Measurements from ENCODE around the genes FLOT1 and MUCL3.

DNA sequence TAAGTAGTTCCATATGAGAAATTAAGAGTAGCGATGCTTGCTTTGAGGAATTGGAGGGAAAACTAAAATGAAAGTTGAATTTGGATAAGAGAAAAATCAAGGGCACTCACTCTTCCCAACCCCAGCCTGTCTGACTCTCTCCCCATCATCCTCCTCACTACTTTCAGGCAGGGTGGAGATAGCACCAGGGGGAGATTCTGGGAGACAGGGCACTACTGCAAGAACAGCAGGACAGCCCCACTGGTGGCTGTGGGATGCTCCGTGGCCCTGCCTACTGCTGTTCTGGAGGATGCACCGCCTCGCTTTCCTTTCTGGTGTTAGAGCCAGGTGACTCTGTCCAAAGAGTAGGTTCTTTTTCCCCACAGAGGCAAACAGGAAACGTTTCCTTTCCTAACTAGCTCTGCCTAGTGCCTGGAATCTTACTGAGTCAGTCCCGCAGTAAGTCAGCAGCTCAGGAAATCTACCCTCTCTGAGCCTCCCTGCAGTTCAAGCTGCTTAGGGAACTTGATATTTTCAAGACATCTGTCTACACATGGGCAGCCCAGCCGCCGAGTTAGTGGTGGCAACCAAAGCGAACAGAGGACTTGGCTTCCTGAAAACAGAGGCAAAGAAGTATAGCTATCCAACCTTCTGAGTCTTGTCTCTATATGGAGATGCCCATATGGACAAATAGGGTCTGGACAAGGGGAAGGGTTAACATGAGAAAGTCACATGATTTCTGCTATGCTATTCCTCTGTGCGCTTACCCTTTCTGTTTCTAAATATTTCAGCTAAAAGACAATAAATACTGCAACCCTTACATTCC, 11.4 kb downstream of the HLA-E start:
- RRBS: no CpG with 5 or more reads among the region's 10 CpGs

DNA sequence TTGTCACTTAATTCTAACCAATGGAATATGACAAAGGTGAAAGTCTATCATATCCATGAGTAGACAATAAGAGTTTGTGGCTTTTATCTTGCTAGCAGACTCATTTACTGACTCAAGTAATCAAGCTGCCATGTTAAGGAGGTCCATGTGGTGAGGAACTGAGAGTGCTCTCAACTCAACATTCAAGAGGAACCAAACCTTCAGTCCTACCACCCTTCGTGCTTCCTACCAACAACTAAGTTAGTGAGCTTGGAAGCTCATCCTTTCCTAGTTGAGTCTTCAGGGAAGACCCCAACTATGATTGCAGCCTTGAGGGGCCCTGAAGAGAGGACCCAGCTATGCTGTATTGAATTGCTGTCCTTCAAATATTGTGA, 19.2 kb downstream of the HLA-E start:
- RRBS: no CpG with 5 or more reads among the region's 1 CpG

- RRBS: no CpG with 5 or more reads among the region's 11 CpGs
Observed at GRCh38 chr6:30625269-30626228, 1.1 kb upstream of the ATAT1 start.

DNA sequence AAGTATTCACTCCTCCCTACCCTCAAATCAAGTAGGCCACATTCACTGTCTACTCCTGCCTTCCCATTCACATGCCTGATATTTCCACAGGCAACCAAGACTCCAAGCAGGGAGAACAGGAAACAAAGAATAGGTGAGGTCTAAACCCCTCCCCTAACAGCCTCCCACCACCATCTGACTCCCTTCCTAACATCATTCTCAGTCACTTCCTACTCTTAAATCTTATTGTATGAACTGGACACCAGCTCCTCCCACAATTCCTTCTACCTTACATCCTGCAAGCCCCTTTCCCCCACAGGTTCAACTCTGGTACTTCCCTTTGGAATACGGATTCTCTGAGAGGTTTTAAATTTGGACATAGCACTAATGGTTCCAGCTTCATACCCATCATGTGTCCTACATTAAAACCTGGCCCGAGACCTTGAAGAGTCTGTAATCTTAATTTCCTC, 932 bp upstream of the C6orf136 start:
- RRBS: no CpG with 5 or more reads among the region's 2 CpGs

- RRBS: no CpG with 5 or more reads among the region's 9 CpGs
Observed at GRCh38 chr6:30658959-30659346, 12.0 kb downstream of the C6orf136 start.

GRCh38 chr6:30670771-30671395, 1.9 kb downstream of the DHX16 start:
- RRBS: no CpG with 5 or more reads among the region's 22 CpGs

DNA sequence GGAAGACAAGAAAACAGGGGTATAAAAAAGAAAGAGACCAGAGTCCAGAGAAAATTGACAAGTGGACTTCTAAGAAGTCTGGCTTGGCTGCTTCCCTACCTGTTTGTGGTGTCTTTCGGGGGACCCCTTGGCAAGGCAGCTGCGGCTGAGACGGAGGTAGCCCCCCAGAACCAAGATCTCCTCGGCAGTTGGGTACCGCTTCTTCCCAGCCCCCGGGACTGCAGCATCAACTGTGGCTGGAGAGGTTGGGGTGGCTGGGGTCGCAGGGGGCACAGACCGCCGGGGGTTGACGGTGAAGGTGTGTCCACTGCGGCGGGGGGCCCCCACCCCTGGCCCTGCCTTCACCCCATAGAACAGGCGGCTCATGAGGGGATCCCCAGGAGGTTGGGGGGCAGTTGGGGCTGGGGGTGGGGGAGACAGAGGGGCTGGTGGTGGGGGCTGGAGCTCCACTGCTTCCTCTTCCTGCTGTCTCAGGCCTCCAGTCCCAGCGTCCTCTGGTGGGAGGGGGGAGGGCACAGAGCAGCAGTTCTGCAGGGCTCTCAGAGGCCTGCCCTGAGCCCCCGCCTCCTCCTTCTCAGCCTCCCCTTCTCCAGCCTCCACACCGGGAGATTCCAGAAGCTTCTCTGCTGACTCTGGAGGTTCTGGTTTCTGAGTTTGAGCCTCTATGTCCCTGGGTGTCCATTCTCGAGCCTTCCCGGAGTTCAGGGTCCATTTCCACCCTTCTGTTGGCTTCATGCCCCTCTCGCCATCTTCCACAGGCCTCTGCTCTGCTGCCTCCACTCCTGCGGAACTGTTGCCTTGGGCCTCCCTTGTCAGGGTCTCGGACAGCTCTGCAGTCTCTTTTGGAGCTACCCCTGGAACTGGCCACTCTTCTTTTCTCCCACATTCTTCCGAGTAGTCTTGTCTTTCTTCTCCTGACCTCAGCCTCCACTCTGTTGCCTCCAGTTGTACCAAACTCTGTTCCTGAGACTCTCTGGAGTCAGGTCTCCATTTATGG, 1.8 kb downstream of the PPP1R18 start:
- RRBS: 26% methylated on average over 7 of the region's 22 CpGs

DNA sequence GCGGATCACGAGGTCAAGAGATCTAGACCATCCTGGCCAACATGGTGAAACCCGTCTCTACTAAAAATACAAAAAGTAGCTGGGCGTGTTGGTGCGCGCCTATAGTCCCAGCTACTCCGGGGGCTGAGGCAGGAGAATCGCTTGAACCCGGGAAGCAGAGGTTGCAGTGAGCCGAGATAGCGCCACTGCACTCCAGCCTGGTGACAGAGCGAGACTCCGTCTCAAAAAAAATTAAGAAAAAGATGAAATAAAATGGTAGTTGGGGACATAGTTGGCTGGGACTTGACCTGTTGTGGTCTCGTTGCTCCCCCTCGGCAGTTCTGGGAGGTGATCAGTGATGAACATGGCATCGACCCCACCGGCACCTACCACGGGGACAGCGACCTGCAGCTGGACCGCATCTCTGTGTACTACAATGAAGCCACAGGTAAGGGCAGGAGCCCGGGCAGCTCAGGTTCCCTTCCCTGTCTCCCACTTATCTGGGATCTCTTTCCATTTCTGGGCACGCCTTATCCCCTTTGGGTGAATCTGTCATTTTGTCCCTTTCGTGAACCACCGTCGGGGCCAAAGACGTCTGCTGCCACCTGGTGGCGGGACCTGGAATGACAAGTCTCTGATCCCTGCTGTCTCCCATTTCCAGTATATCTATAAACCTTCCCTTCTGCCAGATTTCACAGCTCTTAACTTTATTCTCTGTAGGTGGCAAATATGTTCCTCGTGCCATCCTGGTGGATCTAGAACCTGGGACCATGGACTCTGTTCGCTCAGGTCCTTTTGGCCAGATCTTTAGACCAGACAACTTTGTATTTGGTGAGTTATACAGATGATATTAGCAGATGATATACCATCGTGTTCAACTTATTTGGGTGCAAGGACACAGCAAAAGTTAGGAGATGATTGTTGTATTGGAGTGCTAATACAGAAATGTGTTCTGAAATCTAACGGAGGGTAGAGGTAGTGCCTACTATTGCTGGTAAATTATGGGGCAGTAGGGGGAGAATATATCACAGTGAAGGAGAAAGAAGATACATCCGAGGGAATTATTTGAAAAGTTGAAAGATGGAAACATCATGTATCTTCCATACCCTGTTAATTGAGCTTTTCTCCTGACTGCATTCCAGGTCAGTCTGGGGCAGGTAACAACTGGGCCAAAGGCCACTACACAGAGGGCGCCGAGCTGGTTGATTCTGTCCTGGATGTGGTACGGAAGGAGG, 2.5 kb downstream of the TUBB start:
- RRBS: 1% methylated on average over 4 of the region's 35 CpGs

GRCh38 chr6:30741400-30742024, 975 bp downstream of the FLOT1 start:
- RRBS: no CpG with 5 or more reads among the region's 6 CpGs

- RRBS: 1% methylated on average over 6 of the region's 46 CpGs
Observed at GRCh38 chr6:30742025-30742753, at the start of gene FLOT1. TSS of gene FLOT1 (minus strand) at chr6:30742687.

DNA sequence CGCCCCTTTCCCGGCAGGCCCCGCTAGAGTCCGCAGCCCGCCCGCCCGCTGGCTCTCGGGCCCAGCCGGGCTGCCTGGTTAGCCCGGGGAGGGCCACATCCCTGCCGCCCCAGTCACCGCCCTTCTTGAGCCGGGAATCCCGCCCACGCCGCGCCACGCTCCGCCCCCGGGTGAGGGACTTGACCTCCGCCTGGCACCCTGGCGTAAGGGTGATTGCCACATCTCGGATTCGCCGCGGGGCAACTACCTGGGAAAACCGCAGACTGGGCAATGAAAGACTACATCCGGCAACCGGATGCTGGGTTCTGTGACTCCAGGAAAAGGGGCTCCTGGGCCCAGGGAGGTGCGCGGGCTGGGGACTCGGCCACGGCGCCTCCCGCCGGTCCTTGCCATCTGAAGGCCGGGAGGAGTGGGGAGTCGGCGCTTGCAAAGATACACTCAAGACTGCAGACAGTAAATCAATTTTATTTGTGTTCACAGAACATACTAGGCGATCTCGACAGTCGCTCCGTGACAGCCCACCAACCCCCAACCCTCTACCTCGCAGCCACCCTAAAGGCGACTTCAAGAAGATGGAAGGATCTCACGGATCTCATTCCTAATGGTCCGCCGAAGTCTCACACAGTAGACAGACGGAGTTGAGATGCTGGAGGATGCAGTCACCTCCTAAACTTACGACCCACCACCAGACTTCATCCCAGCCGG, 419 bp upstream of the FLOT1 start:
- RRBS: 2% methylated on average over 27 of the region's 51 CpGs

- RRBS: no CpG with 5 or more reads among the region's 9 CpGs
Observed at GRCh38 chr6:30764051-30764701, 19.8 kb upstream of the IER3 start.

DNA sequence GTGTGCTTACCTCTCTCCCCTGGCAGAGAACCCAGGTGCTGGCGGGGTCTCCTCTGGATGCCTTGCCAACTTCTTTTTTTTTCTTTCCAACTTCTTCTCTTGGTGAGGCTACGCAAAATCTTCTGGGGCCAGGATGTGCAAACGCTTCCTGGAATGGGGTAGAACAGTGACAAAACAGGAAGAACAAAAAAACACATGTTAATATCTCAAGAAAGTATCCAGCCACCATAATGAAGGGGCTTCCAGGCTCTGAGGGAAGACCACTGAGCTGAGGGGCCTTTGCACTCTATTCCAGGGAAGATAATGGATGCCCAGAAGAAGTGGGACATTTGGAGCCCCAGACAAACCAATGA, 53.8 kb upstream of the DDR1 start:
- RRBS: no CpG with 5 or more reads among the region's 3 CpGs

DNA sequence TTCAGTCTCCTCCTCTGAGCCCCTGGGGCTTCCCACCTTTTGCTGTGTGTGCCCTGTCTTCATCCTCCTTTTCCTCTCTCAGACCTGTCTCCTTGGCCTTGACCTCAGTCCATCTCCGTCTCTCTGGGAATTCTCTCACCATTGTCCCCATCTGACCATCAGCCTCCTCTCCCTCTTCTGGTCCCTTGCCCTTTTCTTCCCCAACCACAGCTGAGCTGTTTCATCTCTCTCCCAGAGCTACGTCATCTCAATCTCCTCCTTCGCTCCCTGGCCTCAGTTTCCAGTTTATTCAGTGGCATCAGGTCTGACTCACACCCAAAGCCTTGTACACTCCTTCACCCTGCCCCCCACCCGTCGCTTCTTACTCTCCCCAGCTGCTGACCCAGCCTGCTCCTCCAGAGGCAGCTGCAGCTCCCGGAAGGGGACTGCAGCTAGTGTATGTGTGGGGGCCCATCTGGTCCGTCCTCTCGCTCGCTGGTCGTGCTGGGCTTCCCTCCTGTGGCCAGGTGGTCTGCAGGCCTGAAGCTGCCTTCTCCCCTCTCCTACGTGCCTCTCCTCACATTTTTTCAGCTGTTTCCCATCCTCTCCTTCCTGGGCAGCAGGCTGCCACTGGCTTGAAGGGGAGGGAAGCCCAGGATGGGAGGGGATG, 2.5 kb upstream of the DDR1 start:
- RRBS: no CpG with 5 or more reads among the region's 11 CpGs

DNA sequence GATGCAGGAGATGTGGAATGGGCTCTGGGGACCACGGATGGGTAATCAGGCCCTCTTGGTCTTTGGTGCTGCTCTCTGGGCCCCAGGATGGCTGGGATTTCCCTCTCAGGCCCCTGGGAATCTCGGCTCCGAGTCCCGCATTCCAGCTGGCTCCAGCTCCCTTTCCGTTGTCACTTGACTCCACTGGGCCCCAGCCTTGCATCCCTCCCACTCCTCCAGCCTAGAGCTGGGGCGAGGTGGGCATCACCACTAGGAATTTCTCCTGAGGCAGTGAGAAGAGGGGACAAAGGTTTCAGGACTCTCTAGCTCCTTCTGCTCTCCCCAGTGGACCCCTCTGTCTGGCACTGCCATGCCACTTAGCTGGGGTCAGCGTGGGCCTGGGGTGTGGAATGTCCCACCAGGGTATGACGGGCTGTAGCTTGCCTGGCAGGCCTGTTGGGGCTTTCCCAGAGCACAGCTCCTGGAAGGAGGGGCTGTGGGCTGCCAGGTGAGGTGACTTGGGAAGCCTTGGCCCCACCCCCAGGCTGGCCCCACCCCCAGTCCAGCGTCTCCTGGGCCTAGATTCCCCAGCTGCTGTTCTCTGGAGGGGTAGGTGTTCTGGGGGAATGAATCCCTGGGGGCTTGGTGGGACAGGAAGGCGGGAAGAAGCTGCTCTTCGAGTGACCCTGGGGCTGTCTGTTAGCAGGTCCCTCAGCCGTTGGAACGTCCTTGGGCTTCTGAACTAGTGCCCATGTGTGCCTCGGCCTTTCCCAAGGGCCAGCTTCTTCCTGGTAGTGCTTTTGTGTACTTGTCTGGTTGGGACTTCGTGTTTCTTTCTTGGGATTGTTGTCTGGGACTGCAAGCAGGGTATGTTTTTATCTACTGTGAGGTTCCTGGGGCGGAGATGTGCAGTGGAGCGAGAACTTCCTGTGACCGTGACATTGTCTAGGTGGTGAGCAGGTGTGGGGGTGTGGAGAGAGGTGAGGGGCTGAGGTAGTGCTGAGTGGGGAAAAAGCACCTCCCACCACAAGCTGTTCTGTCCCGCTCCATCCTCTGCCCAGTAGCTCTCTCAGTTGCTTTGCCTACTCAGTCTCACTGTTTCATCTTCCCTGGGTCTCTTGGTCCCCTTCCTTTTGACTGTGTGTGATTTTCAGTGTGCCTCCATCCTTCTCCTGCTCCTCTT, 1.5 kb upstream of the DDR1 start:
- RRBS: no CpG with 5 or more reads among the region's 19 CpGs

DNA sequence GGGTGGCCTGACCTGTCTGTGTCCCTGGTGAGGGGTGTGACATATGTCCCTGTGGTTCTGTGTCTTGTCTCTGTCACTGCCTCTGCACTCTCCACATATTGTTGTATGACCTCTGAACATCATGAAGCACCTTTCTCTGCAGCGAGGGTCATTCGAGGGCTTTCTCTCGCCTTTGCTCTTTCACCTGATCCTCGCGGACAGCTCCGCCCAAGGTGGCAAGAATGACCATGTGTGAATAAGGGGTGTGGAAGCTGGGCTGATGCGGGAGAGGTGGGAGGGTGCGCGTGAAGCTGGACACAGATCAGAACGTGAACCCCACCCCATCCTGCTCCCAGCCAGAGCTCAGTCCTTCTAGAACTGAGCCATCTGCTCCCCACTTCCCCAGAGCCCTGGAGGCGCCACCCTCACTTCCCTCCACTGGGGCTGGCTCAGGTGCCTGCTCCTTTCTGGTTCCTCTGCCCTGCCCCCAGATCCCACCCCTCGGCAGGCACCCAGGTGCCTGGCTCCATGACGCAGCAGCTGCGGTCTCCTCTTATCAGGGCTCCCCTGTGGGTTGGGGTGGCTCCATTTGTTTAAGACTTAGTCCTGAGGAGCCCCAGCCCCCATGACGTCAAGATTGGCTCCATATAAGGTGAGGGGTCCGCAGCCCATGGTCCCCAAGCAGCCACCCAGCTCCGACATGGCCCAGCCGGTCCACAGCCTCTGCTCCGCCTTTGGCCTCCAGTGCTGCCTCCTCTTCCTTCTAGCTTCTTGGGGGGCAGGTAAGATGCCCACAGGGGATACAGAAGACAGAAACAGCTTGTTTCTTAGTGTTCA, at the start of gene MUCL3:
MUCL3 (plus strand) TSS at position 653 of the 816 bp plus-strand sequence.
- RRBS: no CpG with 5 or more reads among the region's 19 CpGs

DNA sequence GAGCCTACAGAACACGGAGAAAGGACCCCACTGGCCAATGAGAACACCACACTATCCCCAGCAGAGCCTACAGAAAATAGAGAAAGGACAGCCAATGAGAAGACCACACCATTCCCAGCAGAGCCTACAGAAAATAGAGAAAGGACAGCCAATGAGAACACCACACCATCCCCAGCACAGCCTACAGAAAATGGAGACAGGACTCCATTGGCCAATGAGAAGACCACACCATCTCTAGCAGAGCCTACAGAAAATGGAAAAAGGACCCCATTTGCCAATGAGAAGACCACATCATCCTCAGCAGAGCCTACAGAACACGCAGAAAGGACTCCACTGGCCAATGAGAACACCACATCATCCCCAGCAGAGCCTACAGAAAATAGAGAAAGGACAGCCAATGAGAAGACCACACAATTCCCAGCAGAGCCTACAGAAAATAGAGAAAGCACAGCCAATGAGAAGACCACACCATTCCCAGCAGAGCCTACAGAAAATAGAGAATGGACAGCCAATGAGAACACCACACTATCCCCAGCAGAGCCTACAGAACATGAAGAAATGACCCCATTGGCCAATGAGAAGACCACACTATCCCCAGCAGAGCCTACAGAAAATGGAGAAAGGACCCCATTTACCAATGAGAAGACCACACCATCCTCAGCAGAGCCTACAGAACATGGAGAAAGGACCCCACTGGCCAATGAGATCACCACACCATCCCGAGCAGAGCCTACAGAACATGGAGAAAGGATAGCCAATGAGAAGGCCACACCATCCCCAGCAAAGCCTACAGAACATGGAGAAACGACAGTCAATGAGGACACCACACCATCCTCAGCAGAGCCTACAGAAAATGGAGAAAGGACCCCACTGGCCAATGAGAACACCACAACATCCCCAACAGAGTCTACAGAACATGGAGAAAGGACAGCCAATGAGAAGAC, 10.1 kb downstream of the MUCL3 start:
- RRBS: no CpG with 5 or more reads among the region's 4 CpGs

GRCh38 chr6:31154473-31155046, 3.0 kb downstream of the CCHCR1 start:
- RRBS: no CpG with 5 or more reads among the region's 16 CpGs

DNA sequence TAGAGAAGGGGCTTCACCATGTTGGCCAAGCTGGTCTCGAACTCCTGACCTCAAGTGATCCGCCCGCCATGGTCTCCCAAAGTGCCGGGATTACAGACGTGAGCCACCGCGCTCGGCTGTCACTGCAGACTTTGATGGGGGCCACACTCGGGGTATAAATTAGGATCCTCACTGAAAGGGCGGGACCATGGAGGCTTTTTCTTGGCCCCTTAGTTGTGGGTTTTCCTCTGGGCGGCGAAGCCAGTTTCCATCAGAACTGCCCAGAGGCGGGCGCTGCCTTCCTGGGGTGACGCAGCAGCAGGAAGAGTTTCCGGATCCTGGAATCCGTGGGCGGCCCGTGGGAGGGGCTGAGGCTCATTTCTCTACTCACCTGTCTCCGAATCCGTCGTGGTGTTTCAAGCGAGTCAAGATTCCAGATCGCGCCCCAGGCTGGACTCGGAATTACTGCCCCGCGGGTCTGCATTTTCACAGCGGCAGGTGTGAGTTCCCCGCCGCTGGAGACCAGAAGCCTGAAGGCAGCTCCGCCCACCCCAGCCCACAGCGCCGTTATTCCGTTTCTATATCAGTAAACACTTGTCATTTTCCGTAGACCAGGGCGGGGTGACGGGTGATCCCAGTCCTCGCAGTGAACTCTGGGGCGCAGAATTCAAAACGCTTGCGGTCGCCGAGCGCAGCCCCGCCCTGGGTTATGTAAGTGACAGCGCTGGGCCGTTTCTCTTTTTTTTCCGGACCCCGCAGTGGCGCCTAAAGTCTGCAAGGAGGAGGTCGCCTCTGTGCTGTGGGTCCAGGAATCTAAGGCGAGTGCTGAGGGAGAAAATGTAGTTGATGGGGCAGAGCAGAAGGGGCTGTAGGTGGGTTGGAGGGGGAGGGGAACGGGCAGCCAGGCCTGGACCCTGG, 27.2 kb upstream of the POU5F1 start:
- RRBS: no CpG with 5 or more reads among the region's 54 CpGs

- RRBS: no CpG with 5 or more reads among the region's 7 CpGs
Observed at GRCh38 chr6:31202177-31202614, 31.7 kb upstream of the POU5F1 start.